ENCODE measurements around the genes CRTC2 and RAB13.

GRCh38 chr1:153958137-153959099, at the start of gene CRTC2:
CRTC2 (minus strand) TSS chr1:153958612.
- PRO-cap = bidirectional peak, plus-strand start at chr1:153958818, minus-strand start at chr1:153958594

GRCh38 chr1:153961521-153961889, 1.8 kb downstream of the SLC39A1 start:
- PRO-cap = no peak

GRCh38 chr1:153966835-153967117, 926 bp upstream of the CREB3L4 start:
- PRO-cap = no peak

- PRO-cap = no peak
Observed at GRCh38 chr1:153968088-153968412, 348 bp downstream of the CREB3L4 start.

GRCh38 chr1:153985894-153986643, at the start of gene RAB13:
RAB13 (minus strand) TSS chr1:153986339.
- PRO-cap = unidirectional peak, minus-strand start at chr1:153986338

DNA sequence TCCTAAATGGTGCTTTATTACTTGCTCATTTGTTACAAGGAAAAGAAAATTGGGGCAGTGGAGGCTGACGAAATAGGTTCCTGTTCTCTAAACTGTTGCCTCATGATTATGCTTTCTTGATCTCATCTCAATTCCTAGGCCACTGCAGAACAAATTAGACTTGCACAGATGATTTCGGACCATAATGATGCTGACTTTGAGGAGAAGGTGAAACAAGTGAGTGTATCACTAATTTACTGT, 6.3 kb downstream of the UBAP2L start:
- PRO-cap = no peak

GRCh38 chr1:154334163-154334967, 9.0 kb downstream of the ATP8B2 start:
- PRO-cap = no peak

- PRO-cap = bidirectional peak, plus-strand start at chr1:154353137, minus-strand start at chr1:154352991
Observed at GRCh38 chr1:154352573-154353493, 27.5 kb downstream of the ATP8B2 start.

DNA sequence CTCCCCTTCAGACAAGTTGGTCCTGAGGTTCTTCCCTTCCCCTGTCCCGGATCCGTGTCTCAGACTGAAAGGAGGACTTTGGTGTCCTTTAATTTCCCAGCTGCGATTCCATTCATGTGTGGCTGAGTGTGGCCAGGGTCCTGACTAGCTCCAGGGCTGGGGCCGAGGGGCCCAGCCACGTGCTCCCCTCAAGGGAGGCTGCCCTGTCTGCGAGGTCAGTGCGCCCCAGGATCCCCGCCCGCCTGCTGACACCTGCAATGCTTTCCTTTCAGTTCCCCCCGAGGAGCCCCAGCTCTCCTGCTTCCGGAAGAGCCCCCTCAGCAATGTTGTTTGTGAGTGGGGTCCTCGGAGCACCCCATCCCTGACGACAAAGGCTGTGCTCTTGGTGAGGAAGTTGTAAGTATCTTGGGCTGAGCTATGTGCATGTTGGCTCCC, 25.1 kb downstream of the IL6R start:
- PRO-cap = no peak

DNA sequence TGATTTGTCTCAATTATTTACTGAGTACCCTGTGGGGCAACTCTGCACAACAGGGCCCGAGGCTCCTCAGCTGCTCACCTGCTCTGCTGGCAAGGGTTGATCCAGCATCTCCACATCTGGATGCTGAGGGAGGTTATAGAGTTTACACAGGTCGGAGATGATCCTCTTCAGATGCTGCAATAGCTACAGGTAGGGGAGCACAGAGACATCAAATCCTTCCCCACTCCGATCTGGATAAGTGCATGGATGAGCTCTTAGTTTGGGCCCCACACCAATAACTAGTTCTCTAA, 3.2 kb downstream of the UBE2Q1 start:
- PRO-cap = no peak

GRCh38 chr1:154583376-154584095, 16.0 kb downstream of the CHRNB2 start:
- PRO-cap = no peak

DNA sequence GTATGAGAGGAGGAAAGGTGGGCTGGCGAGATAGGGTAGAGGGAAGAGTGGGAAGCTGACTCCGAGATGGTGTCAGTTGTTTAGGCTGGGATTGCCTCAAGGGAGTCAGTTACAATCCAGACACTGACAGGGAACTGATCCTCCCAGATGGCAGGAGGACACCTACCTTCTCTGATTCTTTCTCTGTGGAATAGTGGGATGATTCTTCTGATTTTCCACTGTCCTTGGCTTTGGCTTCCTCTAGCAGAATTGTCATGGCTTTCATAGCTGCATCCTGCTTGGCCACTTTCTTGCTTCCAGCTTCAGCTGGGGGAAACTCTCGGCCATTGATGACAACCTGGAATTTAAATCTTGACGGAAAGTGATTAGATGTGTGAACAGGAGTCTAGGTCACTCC, 9.8 kb downstream of the ADAR start:
- PRO-cap = no peak

DNA sequence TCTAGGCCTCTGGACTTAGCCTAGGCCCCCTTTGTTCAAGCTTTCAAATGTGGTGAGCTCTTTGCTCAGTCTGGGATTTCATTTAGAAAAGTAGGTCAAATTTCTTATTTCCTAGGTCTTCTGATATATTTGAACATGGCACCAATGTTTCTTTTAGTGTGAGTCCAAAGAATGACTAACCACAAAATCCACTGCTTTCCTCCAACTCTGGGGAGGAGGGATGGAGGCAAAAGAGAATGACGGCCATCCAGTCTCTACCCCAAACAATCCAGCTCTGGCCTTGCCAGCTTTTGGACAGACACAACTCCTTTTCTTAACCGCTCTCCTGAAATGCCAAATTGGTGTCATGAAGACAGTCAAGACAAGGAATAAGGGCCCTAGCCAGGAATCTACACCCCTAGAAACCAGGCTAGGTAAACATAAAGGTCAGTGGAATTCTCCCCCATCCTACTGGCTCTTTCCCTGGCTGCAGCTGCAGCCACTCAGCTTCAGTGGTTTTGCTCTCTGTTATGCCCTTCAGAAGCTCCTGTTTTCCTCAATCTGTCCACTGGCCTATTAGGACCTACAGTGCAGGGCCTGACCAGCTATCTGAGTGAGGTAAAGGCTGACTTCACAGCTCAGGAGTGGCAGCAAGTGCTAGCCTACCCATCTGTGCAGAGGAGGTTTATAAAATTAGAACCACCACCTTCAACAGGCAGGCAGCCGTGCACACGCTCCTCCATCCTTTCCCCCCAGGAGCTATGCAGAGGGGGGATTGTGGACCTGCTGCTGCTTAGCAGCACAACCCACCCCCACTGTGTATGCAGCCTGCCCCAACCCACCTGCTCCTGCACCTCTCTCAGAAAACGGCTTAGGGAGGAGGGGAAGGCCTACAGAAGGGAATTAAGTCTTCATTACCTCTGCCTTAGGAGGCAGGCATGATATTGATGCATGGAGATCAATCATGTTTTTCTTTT, 8.5 kb downstream of the ADAR start:
- PRO-cap = no peak

- PRO-cap = no peak
Observed at GRCh38 chr1:154609192-154609925, 1.4 kb upstream of the ADAR start.

DNA sequence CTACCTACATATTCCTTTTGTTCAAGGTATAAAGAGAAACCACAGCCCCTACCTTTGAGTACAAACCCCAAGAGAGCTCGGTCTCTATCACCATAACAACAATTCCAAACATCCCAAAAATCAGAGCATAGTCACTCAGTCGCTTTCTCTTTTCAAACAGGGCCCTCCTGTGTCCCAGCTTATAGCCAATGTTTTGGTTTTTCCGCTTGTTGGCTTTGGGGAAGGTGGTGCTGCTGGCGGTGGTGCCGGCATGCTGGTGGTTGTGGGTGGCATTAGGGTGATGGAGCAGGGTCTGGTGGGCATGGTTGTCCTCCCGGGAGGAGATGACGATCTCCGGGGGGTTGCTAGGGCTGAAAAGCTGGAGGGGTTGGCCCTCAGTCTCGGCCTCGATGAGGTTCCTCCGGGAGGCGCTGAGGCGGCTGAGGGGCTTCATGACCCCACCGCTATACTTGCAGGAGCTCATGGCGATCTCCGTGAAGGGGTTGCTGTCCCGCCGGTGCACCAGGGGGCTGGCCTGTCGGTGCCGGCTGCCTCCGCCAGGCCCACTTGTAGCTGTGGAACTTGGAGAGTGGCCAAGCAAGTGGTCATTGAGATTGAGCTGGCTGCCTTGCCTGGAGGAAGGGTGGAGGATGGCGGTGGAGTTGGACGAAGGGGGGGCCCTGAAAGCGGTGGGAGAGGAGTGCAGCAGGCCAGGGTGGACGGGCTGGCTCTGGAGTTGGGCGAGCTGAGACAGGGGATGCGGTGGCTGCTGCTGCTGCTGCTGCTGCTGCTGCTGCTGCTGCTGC, 909 bp downstream of the KCNN3 start:
- PRO-cap = unidirectional peak, plus-strand start at position 209 of the sequence

DNA sequence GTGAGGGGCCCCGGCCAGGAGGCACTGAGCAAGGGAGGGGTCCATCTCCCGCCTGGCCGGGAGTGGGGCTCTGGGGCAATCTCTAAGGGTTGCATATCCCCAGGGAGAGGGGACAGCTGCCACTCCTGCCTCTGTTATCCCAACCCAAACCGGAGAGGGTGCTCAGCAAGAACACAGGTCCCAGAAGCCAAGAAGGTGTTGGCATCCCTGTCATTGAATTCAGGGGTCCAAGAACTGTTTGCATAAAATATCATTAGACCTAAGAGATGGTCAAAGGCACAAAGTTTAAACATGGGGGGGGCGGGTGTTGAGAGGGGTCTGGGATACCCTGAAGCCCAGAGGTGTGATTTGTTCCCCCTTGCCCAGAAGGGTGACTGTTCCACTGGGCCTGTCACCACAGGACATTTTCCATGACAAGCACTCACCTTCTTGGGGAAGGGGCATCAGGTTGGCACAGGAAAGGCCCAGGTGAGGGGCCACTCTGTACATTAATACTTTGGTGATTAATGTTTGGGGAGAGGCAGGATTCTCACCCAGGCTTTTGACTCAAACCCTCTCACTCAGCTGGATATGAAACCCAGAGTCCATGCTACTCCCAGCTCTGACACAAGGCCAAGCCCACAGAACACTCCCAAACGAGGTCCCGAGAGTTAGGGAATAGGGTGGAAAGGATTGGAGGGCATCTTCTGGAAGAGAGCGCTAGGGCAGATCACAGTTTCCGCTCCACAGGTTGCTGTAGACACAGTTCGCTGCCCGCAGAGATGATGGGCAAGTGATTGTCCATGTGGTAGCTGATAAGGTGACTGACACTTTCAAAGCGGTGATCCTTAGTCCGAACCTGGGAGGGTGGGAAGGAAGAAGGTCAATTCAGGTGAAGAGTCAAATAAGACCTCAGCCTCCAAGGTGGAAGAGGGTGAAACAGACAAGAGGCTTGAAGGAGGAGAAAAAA, 1.8 kb upstream of the PYGO2 start:
- PRO-cap = no peak

- PRO-cap = no peak
Observed at GRCh38 chr1:154999585-155000434, 2.8 kb upstream of the ZBTB7B start.

- PRO-cap = unidirectional peak, minus-strand start at chr1:155000847; bidirectional peak, plus-strand start at chr1:155001234, minus-strand start at chr1:155001107
Observed at GRCh38 chr1:155000435-155001630, 1.8 kb upstream of the ZBTB7B start.

DNA sequence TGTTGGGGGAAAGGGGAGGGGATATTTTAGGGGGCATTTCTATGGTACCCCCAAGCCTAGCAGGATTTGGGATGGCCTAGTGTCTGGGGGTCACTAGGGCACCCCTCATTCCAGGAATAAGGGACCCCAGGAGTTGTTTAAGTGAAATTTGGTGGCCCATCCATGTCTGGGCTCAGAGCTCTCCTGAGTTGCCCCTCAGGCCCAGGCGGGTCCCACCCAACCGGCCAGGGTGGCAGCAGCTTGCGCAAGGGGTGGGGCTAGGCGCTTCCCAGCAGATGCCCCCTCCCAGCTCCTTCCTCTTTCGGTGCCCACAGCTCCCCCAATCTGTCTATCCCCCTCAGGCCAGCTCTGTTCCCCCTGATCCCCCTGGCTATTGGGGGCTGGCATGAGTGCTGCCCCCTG, 5.2 kb downstream of the ZBTB7B start:
- PRO-cap = no peak

GRCh38 chr1:155018165-155018743, 15.3 kb downstream of the DCST2 start:
- PRO-cap = no peak

Data from aorta (tissue), 1 donor.